Tibial artery (tissue), 1 donor: ENCODE measurements around a stretch of chr22.

- PRO-cap, result no peak
These were observed 23.9 kb upstream of the TFIP11 start for GRCh38 chr22:26536012-26536775.

DNA sequence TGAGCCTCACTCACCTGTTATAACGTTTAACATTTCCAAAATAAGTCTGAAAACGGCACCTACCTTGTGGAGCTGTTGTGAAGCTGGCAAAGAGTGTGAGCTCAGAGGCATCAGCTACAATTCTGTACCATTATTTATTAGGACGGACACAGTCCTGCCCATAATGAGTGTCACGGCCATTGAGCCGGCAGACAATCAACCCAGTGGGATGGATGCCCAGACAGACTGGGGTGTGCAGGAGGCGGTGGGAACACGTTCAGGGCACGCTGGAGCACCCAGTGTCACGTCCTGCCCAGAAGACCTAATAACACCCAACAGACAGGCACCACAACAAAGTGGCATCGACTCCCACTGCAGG, 34.5 kb downstream of the TPST2 start:
- PRO-cap, result no peak

DNA sequence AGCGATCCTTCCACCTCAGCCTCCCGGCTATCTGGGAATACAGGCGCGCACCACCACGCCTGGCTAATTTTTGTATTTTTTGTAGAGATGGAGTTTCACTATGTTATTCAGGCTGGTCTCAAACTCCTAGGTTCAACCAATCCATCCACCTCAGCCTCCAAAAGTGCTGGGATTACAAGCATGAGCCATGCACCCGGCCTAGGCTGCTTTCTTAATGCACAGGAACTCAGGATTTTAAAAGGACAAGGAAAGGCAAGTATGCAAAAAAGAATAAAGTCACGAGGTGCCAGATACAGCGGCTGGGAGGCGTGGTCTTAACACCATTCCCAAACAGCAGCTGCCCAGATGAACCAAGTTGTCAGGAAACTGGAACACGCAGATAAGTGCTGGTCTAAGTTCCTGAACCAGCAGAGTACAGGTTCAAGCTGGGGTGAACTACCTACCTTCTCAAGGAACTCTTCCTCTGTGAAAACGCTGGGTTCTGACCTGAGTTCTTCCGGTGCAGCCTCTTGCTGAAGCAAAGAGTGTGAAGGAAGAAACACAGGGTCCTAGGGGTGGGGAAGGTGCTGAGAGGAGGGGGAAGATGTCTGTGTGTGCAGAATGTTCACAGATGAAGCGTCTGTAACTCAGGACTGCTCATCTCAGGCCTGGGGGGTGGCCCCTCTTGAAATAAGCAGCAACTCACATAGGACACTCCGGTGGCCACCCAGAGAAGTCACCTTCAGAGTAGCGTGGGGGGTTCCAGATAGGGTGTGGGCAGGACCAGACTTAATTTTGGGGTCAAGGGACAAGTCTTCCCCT, 3.4 kb downstream of the TPST2 start:
- PRO-cap, result no peak

GRCh38 chr22:26658250-26659420, 36.9 kb downstream of the CRYBA4 start:
- PRO-cap, result no peak

GRCh38 chr22:26672425-26673553, 51.0 kb downstream of the CRYBA4 start:
- PRO-cap, result bidirectional peak, plus-strand start at chr22:26672747, minus-strand start at chr22:26672608; bidirectional peak, plus-strand start at chr22:26673073, minus-strand start at chr22:26672964

DNA sequence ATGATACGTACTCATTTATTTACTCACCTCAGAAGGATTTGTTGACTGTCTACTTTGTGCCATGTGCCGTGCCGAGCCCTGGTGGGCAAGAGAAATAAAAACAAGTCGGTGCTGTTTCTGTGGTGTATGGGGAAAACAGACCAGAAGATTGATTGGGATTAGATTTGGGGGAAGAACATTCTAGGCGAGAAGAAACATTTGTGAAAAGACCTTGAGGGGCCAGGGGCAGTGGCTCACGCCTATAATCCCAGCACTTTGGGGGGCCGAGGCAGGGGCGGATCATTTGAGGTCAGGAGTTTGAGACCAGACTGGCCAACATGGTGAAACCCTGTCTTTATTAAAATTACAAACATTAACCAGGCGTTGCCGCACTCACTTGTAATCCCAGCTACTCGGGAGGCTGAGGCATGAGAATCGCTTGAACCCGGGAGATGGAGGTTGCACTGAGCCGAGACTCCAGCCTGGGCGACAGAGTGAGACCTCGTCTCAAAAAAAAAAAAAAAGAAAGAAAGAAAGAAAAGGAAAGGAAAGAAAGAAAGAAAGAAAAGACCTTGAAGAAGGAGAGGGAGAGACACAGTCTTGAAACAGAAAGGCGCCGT, 120.7 kb downstream of the CRYBA4 start:
- PRO-cap, result no peak

- PRO-cap, result no peak
These were observed 281.7 kb downstream of the CRYBA4 start for GRCh38 chr22:26903480-26903876.

DNA sequence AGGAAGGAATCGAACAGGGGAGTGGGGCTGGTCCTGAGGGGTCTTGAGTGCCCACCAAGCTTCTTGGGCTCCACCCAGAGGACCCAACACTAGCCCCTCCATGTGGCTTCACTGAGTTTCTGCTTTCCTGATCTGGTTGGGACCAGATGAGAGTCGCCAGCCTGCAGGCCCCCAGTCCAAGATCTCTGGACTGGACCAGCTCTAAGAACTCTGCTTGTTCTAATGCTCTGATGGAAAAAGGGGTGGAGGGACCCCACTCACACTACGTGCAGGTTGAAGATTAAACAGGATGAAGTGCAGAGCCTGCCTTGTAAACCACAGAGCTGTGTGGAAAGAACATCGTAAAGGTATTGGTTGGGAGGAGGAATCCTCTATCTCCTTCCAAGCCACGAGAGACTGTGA, 581.5 kb downstream of the MN1 start:
- PRO-cap, result no peak

DNA sequence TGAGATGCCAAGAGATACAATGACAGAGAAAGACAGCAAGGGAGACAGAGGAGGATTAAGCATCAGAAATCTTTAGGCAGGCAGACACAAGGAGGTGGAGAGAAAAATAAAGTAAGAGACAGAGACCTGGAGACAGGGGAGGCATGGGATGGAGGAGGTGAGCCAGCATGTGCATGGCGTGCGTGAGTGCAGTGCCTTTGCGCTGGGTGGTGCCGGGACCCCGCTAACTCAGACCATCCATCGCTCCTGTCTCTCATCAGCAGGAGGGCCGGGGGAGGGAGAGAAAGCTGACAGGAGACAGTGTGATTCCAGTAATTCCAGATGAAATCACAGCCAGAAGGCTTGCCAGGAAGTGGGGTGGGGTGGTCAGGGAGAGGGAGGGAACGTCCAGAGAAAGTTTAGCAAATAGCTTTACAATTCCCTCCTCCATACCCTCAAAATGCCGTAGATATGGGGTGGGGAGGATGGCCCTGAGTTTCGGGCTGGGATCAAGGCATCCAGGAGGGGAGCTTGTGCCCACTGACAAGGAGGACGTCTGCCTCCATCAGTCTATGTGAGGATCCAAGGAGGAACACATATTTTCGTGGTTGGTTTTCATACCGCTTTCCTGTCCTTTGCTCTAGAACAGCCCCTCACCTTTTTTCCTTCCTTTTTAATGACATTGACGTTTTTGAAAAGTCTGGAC, 577.0 kb downstream of the MN1 start:
- PRO-cap, result no peak

DNA sequence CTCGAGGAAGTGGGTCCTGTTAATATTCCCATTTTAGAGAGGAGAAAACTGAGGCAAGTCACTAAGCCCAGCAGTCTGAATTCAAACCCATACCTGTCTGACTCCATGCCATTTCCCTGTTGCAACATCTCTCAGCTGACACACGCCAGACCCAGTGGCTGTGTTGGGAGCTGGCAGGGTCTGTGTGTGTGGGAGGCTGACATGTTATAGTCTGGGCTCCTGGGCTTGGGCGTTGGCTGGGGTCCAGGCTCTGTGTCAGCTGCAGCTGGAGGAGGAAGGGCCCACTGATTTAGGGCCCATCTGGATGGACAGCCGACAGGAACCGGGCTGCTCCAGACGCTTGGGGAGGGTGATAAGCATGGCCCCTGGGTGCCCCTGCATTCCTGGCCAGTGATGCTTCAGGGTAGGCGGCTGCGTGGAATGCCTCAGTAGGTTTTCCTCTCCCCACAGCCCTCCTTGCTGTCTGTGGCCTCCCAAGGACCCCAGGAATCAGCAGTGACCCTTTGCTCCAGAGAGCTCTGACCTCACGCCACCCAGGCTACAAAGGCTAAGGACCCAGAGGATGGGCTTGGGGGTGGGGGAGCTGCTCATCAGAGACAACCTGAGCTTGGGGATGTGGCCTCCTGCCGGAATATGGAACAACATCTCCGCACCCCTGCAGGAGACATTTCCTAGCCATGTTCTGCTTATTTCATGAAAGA, 562.4 kb downstream of the MN1 start:
- PRO-cap, result no peak

DNA sequence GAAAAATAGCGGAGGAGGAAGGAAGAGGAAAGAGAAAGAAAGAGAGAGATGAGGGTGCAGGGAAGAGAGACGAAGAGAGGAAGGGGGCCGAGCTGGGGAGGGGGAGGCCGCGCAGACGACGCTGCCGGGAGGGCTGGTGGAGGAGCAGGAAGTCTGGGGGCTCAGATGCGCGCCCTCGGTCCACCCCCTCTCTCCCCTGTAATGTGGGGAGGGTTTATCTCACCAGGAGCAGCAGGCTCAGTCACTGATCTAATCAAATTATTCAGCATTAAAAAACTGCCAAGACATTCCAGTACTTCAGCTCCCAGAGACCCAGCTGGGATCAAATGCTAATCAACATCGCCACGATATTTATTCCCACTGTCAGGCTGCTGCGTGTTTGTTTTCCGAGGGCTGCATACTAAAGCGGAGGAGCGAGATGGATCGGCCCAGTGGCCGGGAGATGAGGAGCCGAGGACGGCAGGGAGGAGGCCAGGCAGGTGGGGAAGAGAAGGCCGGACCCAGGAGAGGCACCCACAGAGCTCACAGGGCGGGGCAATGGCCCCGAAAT, 502.4 kb downstream of the MN1 start:
- PRO-cap, result no peak

DNA sequence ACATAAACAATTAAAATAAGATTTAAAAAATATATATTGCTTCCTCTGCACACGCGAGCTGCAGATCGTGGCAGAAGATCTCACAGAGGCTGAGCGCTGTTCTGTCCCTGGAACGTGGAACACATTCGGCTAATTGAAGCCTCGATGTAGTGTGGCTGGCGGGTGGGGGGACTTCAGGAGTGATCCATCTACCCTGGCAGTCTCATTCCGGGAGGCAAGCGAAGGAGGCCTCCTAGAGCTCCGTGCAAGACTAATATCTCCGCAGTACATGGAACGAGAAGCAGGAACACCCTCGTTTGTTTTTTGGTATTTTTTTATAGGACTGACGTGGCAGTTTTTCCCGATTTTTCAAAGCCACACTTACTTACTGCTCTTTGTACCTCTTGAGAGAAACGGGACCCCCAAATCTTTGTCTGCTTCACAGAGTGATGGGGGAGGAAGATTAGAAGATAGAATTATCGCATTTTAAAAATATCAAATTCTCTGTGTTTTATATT, 402.3 kb downstream of the MN1 start:
- PRO-cap, result no peak

DNA sequence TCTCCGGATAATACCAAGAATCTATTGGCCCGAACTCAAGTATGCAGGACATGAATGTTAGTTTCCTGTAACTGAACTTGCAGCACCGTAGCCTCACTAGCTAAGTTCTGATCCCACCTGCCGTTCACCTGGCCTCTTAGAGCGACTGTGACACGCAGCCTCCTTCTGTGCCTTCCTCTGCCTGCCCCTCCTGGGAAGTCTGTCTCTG, 326.4 kb downstream of the MN1 start:
- PRO-cap, result no peak

- PRO-cap, result no peak
These were observed 72.2 kb downstream of the MN1 start for GRCh38 chr22:27729197-27729898.

DNA sequence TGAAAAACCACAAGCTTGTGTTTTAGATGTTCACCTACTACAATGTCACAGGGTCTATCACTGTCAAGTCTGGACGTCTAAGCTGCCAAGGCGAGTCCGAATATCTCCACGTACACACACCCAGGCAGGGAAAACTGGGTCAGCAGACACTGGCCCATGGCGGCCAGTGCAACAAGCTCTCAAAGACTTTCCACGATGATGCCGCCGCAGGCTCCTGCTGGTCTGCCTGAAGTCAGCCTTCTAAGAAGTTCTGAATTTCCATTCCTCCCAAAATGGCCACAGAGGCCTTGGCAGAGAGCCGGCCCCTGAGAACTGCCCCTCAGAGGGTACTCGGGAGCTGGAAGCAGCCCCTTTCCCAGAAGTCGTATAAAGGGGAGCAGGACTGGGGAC, 17.8 kb downstream of the MN1 start:
- PRO-cap, result unidirectional peak, plus-strand start at position 182 of the sequence

DNA sequence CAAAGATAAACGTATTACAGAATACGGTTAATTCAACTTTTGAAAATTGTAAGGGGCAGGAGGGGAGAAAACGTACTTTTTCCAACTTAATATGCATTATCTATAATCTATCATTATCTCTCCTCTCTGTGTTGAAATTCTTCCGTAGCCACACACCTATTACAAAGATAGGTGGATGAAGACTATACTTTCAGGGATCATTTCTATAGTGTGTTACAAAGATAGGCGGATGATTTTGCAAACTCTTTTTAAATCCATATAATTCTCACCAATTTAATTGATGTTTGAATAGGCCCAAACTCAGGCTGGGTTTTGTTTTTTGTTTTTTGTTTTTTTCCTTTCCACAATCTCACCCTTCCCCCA, 8.4 kb downstream of the MN1 start:
- PRO-cap, result no peak

DNA sequence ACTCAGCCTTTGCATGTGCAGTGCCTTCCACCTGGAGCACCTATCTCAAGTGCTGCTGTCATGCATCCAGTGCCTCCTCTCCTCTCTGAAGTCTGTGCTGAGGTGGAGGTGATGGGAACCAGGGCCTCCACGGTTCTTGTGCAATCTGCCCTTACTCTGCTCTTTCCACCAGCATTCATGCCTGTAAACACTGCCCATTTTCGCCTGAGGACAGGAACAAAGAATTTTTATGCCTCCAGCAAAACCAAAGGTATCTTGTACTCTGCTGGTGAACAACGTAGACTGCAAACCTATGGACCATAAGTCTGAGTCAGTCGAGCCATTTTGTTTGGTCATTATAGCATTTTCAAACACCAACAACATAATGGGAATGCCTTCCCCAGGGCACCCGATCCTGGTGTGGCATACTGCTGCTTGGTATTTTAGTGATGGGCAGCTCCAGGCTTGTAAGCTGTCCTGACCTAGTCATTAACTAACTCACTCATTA, 26.9 kb downstream of the PITPNB start:
- PRO-cap, result no peak

DNA sequence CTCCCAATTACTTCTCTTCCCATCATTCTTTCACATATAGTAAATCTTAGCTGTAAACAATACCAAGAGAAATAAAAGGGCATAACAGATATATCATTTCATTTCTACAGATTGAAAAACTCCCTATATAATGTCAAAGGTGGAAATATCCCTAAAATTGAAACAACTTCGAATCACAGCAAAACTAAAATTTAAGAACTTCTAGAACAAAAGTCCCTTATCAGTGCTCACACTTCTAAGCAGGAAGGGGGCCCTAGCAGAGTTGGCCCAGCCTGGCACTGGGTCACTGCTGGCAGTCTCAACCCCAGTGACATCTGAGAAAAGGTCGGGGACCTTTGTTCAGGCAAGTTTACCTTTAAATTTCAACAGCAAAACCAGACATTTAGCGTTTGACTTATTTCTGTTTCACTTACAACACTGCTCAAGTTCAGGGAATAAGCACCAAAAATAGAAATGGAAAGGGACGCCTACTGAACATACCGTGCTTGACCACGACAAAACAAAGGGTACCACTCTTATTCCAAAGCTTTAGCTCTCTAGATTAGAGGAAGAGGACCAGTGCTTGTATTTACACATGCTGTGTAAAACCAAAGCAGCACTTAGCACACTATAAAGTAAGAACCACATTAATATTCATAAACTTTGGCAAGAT, 26.3 kb downstream of the PITPNB start:
- PRO-cap, result no peak

GRCh38 chr22:27959209-27959971, 40.3 kb upstream of the PITPNB start:
- PRO-cap, result no peak

- PRO-cap, result no peak
These were observed 250.4 kb downstream of the TTC28 start for GRCh38 chr22:28429090-28429879.